AG09319 (cell line): ENCODE data around the genes SART1, B4GAT1, MRPL11 and ACTN3.

- RRBS, result no CpG with 5 or more reads among the region's 10 CpGs
Measured at GRCh38 chr11:65774087-65774587, 6.6 kb downstream of the AP5B1 start.

DNA sequence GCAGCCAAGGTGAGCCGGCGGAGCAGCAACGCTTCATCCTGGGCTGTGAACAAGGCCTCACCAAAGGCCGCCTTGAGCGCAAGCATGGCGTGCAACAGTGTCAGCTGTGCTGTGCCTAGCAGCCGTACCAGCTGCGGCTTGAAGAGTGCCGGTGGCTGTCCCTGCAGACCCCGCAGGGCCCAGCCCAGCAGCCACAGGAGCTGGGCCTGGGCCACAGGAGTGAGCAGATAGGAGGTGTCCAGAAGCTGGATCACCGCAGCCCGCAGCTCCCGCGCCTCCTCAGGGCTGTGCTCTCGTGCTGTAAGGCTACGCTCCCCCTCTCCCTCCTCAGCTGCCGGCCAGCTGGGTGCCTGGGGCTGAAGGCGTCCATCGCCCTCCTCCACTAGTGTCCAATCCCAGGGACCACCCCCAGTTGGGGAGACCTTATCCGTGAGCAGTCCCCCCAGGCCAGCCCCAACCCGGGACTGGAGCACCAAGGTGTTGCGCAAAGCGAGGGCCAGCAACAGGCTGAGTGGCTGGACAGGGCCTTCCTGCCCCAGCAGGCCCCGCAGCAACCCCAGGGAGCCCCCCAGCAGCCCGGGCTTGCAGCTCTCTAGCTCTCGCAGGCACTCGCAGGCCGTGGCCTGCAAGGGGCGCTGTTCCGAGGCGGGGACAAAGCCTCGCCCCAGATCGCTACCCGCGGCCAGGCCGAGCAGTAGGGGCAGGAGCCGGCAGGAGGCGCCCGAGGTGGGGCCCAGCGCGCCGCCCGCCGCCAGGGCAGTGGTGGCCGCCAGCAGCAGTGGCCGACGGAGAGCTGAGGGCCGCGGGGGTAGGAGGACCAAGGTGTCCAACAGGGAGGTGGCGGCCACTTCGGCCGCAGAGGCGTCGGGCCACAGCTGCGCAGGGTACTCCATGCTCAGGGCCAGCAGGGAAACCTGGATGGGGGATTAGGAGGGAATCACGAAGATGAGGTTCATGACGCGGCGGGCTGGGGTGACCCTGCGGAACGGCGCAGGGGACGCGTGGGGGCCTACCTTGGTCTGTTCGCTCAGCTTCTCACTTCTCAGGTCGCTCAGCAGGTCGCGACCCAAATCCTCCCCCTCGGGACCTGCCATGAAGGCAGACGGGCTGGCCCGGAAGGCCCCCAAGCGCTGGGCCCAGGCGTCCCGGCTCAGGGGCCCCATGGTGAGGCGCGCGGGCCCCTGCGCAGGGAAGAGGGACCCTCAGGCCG is 942 bp downstream of the AP5B1 start:
- RRBS, result 2% methylated on average over 6 of the region's 79 CpGs

DNA sequence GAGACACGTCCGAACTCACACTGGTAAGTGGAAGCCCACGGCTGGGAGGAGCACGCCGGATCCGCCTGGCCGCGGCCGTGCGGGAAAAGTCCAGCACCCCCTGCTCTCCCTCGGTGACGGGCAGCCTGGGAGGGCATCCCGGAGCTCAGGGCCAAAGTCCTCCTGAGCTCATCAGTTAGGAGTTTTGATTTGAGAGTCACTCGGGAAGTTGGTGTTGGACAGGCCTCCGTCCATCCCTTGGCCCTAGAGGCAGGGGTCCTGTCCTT is 7.8 kb downstream of the OVOL1 start:
- RRBS, result 84% methylated on average over 9 of the region's 15 CpGs

DNA sequence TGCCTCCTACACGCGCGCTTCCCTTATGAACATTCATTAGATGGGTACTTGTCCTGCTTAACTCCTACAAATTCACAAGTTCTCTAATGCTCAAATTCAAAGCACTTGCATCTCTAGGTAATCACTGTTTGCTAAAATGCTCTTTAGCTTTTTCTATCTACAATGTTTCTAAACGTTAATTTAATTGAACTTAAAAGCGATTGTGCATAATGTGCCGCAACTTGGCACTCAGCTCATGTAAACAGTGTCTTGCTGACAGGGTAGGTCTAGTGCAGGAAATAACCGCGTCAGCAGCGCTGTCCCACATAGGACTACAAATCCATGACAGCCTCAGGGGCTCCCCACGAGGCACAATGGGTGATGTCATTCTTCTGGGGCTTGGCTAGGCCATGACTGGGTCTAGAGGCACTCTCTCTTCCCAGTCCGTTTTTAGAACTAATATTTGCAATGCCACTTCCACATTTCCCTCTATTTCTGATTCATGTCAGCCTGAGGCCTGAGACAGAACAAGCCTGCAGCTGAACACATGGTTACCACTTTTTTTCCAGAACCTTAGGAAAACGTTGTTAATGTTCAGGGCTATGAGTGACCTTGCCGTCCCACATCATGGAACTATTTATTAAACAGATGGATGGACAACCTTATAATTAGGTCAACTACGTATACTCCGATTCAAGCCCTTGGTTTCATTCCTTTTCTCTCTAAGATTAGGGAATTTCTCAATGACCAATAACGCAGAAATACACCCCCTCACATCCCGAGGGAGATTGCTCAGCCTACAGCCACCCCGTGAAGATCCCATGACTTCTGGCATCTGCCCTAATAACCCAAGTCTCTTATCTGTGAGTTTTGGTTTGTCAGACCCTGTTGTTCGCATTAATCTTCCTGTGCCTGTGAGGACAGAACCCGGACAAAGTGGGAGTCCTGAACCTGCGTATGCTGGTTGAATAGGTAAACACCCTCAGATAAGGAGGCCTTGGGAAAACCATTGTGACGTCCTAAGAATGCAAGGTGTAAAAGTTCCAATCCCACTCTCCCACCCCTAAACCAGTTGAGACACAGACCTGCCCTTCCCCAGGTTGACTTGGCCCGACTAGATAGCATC is 19.4 kb upstream of the SNX32 start:
- RRBS, result no CpG with 5 or more reads among the region's 23 CpGs

DNA sequence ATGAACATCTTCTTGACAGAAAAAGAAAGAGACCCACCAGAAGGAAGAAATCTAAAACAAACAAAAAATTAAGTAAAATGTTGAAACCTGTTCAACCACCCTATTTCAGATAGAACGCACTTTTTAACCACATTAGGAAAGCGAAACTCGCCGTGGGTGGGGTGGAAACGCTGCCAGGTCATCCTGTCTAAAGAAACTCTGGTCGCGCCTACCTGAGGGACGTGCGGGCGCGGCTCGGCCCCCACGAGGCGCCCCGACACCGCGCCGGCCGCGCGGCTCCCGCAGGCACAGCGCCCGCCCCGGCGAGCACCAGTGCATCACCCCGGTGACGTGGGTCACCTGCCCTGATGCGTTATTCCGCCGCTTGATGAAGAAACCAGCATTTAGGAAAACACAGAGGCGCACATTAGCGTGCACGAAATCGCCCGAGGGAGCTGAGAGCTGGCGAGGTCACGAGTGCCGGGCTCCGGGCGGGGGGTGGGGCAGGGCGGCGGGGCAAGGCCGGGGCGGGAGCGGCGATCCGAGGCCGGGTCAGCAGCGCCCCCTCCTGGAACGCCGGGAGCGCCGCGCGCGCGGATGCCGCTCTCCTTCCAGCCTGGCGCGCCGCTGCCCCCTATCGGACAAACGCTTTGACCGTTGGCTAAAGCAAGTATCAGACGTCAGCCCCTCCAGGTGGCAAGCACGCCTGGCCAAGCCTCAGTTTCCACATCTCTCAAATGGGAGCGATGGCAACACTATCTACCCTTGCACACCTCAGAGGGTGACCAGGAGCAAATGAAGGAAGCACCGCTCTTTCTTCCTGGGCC is 15.8 kb upstream of the SNX32 start:
- RRBS, result 2% methylated on average over 13 of the region's 69 CpGs

DNA sequence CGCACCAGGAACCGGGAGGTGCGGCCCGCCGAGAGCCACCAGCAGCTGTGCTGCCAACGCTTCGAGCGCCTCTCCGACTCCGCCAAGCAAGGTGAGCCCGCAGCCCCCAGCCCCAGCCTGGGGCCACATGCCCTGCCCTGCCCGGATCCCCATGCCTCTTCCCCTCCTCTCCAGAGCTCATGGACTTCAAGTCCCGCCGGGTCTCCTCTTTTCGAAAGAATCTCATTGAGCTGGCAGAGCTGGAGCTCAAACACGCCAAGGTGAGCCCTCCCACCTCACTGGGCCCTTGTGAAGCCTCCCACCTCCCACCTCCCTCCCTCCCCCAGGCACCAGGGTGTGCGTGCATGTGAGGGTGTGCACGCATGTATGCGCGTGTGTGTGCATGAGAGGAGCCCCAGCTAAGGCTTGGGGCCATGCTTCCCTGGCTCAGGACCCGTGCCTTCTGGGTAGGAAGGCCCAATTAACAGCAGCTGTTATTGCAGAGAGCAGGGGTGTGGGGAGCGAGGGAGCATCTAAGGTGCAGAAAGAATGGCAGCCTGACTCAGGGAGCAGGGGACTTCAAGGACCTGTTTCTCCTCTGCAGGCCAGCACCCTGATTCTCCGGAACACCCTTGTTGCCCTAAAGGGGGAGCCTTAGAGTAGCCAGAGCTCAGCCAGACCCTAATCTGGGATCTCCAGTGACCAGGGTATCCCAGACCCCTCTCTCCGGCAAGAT is 5.1 kb downstream of the CFL1 start:
- RRBS, result 84% methylated on average over 6 of the region's 24 CpGs

- RRBS, result under 1% methylated on average over 7 of the region's 54 CpGs
Measured at GRCh38 chr11:65858886-65859891, 1.0 kb upstream of the MUS81 start.

DNA sequence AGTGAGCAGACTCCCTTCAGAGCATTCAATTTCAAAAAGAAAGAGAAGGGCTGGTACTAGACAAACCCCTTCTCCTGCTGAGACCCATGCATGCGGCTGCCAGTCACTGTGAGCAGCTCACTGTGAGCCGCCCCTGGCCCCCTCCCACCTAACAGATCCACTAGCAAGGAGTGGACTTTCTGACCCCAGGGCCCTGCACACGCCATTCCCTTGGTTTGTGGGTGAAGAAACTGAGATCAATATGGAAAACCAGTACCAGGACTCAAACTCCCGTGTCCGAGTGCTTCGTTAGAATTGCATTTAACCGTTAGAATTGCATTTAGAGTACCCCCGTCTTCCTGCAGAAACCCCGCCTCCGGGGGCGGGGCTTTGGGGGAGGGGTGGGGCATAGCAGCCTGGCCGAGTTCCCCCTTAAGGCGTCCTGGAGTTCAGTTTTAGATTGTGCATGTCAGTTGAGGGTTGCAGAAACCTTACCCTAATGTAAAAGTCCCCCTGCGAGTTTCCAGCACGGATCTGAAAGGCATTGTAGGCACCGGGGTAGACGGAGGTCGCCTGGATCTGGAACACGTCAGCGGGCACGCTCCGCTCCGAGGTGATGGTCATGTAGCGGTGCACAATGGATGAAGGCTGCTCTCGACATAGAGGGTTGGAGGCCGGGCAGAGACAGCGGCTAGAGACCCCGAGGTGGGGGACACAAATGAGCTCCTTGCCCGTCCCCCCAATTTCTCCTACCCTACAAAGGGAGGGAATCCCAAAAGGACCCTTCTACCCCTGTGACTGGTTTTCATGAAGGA is 5.0 kb downstream of the EFEMP2 start:
- RRBS, result no CpG with 5 or more reads among the region's 29 CpGs

GRCh38 chr11:65892601-65893115 is 2.2 kb downstream of the CCDC85B start:
- RRBS, result no CpG with 5 or more reads among the region's 6 CpGs

DNA sequence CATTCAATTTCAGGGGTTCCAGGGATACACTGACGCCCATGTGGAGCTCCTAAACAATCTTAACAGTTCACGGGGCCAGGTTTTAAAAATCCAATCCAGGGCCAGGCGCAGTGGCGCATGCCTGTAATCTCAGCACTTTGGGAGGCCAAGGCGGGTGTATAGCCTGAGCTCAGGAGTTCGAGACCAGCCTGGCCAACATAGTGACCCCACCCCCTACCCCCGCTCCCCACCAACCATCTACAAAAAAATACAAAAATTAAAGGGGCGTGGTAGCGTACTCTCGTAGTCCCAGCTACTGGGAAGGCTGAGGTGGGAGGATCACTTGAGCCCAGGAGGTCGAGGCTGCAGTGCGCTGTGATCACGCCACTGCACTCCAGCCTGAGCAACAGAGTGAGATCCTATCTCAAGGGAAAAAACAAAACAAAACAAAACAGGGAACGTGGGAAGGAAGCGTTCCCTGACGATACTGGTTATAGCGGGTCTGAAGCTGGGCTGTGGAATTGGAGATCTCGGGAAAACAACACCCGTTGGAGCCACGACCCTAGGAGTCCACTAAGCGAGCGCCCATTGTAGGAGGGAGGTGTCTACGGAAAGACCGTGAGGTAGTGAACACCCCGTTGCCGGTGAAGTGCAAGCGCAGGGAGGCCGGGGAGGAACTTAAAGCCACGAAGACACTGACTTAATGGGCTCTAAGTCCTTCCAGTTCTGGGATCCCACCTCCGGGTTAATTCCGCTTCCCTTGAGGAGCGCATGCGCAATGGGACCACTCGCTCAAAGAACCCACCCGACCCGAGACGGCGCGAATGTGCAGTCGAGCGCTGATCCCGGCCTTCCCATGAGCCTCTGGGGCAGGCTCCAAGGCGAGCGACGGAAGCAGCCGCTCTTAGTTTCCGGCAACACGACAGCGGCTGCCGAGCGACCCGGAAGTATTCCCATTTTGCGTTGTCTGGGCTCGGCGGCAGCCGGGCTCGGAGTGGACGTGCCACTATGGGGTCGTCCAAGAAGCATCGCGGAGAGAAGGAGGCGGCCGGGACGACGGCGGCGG is at the start of gene SART1:
SART1 (plus strand) TSS at position 941 of the 1,045 bp plus-strand sequence.
- RRBS, result under 1% methylated on average over 17 of the region's 67 CpGs

DNA sequence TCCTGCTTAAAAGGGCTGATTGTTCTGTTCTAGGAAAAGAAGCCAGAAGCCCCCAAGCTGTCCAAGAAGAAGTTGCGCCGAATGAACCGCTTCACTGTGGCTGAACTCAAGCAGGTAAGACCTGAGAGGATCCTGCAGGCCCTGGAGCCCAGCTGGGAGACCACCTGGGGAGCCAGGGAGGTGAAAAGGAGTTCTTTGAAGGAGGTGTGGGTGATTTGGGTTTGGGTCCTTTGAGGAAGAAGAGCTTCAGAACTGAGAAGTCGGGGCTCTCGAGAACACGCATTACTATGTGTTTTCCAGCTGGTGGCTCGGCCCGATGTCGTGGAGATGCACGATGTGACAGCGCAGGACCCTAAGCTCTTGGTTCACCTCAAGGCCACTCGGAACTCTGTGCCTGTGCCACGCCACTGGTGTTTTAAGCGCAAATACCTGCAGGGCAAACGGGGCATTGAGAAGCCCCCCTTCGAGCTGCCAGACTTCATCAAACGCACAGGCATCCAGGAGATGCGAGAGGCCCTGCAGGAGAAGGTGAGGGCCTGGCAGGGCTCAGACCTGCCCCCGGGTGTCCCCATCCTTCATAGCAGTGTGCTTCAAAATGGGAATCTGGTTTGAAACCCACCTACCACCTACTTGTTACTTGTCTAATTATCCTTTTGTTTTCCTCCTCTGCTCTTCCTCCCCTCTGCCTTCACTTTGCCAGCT is 7.5 kb downstream of the SF3B2 start:
- RRBS, result no CpG with 5 or more reads among the region's 19 CpGs

GRCh38 chr11:66062795-66063219 is 7.3 kb upstream of the PACS1 start:
- RRBS, result no CpG with 5 or more reads among the region's 4 CpGs

GRCh38 chr11:66108171-66108844 is 38.2 kb downstream of the PACS1 start:
- RRBS, result no CpG with 5 or more reads among the region's 2 CpGs

GRCh38 chr11:66259001-66259618 is 1.6 kb downstream of the KLC2 start:
- RRBS, result no CpG with 5 or more reads among the region's 5 CpGs

DNA sequence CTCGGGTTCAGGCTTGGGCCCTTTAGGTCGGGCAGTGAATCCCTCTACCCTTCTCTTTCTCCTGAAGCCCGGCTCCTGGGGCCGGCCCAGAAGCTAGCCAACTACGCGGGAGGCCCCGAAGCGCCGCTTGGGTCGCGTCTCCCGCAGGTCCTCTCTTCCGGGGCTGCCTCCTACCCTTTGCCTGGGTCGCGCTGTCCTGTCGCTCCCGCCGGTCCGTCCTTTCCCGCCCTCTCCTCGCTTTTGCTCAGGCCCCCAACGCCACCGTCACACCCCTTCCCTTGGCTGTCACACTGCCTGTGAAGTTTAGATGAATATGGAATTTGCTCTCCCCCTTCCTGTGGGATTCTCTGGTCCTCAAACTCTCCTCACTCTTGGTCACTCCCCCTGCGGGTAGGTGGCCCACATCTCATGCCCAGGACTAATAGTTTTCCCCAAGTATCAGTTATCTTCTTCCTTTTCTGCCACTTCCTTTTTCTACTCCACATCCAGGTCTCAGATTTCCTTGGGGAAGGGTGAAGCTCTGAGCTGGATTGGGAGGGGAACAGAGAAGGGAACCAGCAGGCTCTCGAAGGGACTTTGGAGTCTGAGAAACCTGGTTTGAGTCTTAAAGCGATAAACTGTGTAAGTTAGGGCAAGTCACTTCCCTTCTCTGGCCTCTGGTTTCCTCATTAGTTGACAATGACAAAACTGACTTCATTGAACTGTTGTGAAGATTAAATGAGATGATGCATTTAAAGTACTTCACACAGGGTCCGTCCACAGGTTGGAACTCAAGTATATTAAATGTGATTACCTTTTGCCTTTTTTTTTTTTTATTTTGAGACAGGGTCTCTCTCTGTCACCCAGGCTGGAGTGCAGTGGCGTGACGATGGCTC is 872 bp downstream of the RAB1B start:
- RRBS, result under 1% methylated on average over 15 of the region's 29 CpGs

DNA sequence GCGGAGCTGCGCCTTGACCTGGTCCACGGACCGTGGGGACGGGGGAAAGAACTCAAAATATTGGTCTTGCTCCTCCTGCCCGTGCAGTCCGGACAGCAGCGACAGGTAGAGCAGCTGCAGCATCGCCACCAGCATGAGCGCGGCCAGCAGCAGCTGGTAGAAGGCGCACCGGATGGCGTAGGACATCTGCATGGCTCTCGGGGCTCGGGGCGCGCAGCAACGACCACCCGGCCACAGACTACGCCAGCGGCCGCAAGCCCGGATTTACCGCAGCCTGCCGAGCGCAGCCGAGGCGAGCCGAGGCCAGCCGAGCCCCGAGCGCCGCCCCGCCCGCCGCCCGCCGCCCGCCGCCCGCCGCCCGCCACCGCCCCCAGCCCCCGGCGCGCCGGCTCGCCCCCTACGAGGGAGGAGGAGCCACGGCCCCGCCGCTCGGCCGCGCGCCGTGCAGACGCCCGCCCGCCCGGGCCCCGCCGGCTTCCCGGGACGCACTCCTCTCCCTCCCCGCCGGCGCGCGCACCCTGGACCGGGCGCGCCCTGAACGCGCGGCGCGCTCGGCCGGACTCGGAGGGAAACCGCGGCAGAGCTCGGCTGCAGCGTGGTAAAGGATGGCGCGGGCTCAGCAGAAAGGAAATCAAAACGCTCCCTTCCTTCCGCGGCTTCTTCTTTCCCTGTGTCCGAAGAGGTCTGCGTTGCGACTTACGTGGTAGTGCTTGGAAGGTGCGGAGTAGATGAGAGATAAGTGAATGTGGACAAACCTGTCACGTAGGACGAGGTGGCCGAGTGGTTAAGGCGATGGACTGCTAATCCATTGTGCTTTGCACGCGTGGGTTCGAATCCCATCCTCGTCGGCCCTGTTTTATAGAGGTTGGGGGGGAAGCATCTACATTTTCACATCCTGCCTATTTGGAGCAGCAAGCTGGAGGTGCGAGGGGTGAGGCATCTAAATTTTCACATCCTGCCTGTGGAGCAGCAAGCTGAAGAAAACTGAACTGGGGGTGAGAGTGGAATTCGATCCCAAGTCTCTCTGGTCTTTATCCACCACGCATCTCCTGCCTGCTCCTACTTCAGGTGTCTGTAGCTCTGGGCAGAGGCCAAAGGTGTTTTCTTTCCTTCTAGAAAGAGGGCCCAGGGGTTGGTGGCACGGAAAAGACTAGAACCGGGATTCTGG is at the start of gene B4GAT1:
B4GAT1 (minus strand) TSS at position 276 of the 1,168 bp plus-strand sequence.
- RRBS, result 1% methylated on average over 27 of the region's 111 CpGs

- RRBS, result 88% methylated on average over 5 of the region's 32 CpGs
Measured at GRCh38 chr11:66368736-66369961, 2.4 kb downstream of the SLC29A2 start.

DNA sequence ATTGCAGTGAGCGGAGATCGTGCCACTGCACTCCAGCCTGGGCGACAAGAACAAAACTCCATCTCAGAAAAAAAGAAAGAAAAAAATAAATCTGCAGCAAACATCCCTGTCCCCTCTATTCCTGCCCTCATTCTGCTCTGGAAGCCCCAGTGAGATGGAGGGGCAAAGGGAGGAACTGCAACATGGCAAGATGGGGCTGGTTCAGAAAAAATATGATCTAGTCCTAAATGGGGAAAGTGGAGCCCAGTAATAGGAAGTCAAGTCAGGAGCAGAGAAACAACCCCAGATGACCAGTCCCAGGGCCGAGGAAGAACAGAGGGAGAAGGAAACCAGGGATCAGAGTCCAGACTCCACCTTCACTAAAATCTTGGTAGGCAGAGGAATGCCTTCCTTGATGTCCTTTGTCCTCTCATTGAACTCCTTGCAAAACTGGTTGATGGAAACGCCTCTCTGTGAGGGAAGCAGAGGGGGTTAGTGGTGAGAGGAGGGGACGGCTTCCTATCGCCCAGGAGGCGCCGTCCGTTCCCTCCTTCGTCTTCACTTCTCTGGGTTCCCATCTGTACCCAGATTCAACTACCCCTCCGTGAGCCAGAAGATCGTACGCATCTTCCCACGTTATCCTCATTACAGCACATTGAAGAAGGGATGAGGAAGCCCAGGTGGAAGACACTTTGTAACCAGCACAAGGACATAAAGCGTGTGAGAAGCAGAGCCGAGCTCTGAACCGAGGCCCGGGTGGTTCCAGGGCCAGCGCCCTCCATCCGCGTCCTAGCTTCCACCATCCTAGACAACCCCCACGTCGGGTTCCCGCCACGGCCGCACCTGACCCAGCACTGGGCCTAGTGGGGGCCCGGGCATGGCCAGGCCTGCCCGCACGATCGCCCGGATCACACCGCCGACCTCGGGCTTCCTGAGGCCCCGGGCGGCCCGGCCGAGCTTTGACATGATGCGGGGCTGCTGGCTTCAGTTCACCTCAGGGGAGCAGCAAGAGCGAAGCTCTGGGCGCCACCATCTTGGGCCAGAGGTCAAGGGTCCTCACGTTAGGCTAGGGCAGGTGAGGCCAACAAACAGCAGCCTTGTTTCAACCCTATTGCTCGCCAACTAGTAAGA is at the start of gene MRPL11:
MRPL11 (minus strand) TSS at position 1,039 of the 1,110 bp plus-strand sequence.
- RRBS, result no CpG with 5 or more reads among the region's 44 CpGs

GRCh38 chr11:66469905-66470495 is 3.3 kb downstream of the PELI3 start:
- RRBS, result no CpG with 5 or more reads among the region's 3 CpGs

DNA sequence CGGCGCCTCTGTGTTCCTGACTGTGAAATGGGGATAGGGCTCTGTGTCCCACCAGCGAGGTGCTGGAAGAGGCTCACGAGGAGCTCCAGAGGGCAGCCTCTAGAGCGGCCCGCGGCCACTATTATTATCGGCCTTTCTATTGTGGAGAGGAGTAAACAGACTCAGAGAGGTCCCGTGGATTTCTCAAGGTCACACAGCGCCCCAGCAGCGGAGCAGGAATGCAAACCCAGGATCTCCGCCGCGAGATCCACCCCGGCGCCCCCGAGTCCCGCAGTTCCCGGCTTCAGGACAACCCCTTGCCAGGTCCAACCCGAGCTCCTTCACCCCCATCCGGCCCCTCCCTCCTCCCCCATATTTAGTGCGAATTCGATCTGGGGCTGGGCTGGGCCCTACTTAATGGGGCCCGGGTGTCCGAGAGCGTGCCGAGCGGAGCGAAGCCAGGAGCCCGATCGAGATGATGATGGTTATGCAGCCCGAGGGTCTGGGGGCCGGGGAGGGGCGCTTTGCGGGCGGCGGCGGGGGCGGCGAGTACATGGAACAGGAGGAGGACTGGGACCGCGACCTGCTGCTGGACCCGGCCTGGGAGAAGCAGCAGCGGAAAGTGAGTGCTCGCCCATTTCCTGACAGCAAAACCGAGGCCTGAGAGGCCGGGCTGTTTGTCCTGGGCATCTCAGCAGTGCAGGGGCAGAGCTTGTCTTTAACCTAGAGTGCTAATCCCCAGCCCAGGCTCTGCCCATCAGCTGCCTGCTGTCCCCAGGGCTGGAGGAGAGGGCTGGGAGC is at the start of gene ACTN3:
ACTN3 (plus strand) TSS at position 420 of the 780 bp plus-strand sequence.
- RRBS, result 10% methylated on average over 24 of the region's 47 CpGs